RPMI7951 (cell line): ENCODE measurements around a stretch of chr13.

DNA sequence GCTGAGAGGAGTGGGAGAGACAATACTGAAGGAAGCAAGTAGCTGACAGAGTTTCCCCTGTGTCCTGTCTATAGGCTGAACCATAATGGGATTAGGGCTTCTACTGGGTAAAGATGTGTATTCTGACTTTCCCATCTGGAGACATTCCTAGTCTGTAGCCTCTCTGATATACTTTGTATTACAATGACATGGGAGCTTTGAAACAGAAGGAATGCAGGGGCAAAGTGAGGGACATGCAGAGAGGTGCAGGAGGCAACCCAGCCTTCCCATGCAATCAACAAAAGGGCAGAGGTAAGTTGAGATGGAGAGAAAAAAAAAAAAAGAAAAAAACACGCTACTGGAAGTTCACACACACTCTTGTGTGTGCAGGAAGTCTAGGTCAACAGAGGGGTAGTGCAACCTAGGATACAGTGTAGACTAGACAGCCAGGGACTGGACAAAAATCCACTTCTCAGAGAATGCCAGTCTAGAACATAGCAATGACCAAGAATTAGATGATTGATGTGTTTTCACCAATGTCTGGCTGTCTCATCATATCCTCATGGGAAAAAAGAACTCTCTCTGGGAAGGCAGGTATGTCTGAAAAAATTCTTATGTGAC is 10.3 kb upstream of the GPC6 start:
- RAMPAGE, long total RNA, result no peak

- RAMPAGE, long total RNA, result no peak
These were observed 114.9 kb downstream of the GPC6 start for GRCh38 chr13:93341482-93341842.

DNA sequence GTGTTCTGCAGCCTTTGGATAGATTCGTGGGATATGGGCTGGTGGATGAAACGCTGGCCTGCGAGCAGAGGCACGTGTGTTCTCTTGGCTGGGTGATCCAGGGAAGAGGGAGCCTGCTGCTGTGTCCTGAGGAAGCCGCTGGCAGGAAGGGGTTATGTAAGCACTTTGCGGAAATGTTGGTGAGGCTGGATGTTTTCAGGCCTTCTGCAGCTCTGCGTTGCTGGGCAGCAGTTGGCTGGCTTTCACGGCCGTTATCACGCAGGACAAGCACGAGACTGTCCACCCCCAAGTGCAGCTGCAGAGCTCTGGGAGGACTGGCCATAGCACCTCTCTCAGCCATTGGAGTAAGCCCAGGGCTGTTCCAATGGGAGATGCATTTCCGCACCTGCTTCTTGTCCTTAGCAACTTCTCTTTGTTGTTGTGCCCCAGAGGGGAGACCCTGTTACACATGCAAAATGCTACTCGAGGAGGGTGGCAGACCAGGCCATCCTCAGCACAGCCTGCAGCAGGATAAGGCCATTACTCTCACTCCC is 147.0 kb upstream of the SOX21 start:
- RAMPAGE, long total RNA, result no peak

- RAMPAGE, long total RNA, result no peak
These were observed 185.6 kb downstream of the ABCC4 start for GRCh38 chr13:95115417-95116212.

DNA sequence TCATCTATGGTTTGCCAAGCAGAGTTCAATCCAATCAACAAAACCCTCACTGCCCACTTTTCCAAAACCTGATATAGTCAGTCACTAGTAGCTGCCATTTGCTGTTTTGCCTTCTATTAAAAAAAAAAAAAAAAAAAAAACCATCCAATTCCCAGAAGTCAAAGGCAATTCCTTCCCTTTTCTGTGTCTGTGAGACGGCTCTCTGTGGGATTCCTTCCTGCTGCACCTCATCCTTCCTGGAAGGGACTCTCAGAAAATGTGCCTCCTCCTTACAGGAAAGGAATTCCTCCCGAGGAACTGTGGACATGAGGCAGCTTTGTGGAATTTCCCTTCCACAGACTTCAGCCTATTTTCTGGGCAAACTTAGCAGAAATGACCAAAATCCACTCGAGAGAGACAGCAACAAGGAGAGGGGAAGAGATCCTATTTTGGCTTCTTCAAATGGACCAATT is 20.8 kb downstream of the ABCC4 start:
- RAMPAGE, long total RNA, result no peak

DNA sequence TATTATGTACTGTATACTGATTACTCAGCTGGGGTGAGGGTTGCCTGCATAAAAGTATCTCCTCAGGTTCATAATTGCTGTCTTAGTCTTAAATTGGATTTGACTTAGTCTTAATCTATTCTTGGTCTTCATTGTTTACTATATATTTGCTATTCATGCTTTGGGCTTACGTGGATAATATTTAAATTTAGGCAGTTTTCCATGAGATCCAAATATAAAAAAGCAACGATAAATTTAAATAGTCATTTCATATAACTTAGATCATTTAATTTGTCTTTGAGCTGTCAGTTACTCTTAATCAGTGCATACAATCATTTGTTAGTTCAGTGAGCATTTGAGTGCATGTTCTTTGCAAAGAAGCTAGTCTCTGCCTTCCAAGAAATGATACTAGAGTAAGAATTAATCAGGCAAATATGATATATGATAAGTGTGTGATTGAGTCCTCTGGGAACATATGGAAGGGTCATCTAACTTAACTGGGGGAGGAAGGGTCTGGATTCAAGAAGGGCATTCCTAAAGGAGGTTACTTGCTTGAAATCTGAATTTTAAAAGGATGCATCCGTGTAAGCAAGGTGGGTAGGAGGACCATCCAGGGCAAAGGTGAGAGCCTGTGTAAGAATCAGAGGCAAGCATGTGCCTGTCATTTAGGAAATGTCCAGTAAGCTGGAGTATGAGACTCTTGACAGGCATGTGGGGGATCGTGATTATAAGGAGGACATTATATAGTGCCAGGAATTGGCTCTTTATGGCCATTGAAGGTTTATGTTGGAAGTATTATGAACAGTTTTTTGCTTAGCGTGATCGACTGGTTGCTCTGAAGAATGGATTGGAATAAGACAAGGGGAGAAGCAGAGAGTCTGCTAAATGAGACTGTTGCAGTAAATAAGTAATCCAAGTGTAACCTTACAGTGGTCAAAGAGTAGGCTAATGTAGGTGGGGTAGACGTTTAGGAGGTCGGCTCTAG is 70.2 kb downstream of the DNAJC3 start:
- RAMPAGE, long total RNA, result no peak

- RAMPAGE, long total RNA, result no peak
These were observed 31.1 kb upstream of the MBNL2 start for GRCh38 chr13:97190944-97191471.

DNA sequence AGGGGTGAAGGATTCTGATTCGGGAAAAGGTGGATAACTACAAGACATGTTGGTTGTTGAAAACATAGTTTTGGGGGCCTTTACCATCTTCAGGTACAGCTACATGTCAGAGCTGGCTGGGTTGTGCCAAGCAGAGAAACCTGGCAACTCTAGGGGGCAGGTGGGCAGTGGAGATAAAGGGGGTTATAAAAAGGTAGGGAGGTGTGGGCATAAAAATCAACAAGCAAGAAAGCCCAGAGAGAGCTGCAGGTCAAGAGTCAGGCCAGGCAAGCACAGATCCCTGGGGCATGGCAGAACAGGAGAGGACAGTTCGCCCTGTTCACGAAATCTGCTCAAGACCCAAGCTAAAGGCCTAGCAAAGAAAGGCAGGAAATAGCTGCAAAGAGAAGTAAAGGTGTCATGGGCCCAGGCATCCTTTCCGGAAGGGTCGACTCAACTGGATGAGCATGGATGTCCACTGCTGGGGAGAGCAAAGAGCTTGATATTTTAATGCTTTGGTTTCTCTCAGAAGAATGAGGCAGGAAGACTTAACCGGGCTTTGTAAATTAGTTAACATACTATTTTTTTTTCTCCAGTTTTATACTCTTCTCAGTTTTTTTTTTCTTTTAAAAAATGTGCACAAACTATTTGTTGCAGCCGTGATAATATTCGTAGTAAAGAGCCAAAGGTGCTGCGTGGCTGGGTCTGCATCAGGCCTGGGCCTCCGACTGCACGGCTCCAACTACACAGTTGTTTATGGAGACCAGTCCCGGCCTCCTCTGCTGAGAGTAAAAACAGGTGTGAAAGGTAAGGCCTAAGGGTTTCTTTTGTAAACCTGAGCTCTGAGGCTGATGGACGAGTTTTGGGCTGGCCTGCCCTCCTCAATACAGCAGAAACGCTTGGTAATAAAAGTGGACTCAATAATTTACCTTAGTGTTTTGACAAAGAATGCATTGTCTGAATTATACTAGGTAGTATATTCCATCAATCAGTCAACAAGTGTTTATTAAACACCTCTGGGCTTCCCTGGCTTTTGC is 3.6 kb downstream of the MBNL2 start:
- RAMPAGE, long total RNA, result no peak

DNA sequence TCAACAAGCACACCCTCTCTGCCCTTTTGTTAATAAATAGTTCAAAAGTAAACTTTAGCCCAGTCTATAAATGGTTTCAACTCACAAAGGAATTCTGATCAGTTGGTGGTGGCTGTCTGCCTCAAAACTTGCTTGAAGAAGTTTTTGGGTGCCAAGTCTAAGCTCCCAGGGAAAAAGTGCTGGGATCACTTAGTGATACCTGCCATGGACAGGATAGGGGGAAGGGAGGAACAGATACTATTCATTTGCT is 22.9 kb downstream of the MBNL2 start:
- RAMPAGE, long total RNA, result no peak

DNA sequence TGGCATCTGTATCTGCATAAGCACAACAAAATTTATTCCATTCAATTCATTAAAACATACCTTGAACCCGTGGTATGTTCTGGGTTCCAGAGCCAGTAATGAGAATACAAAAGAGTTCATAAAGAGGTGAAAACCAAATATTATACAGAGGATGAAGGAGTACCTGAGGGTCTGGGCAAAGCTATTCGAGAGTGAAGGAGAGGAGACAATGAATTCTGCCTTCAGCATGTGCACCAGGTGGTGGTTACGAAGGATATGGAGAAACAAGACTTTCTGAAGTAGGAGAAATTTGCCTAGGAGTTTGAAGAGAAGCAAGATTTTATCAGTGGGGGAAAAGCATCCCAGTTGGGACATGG is 73.0 kb upstream of the RAP2A start:
- RAMPAGE, long total RNA, result no peak

DNA sequence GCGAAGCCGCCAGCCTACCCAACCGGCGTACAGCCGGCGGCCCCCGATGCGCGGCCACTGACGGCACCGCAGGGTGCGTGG is 22.7 kb downstream of the IPO5 start:
- RAMPAGE, long total RNA, result no peak

DNA sequence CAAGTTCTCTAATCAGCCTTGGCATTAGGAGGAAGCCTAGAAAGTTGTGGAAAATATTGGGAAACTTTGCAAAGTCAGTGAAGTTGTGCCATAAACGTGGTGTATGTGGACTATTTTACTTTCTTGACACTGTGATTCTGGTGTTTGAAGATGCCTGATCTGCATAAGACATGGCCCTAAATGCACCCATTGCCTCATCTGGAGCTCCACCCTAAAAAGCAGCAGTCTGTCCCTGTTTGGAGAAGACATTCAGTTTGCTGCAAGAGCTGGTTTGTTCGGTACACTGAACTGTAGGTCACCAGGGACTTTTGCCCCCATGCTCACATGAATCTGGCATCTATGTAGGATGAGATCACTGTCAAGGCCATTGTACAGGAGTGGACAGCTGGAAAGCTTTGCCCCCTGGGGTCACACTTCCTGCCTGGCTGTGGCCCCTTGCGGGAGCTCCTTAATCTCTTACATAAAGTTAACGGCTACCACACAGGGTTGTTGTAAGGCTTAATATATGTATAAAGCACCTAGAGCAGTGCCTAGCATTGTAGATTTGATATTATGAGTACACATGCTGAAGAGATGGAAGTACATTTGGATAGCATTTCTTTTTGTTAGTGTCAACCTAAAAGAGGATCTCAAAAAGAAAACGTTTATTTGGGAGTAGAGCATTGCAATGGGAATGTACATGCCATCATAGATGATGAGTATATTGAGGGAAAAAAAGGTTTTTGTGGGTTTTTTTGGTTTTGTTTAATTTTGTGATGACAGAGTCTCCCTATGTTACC is 73.0 kb downstream of the IPO5 start:
- RAMPAGE, long total RNA, result no peak

GRCh38 chr13:98033610-98033998 is 80.1 kb downstream of the IPO5 start:
- RAMPAGE, long total RNA, result no peak

GRCh38 chr13:98143170-98143703 is 343 bp downstream of the FARP1 start:
- RAMPAGE, long total RNA, result no peak

- RAMPAGE, long total RNA, result no peak
These were observed 49.1 kb upstream of the RNF113B start for GRCh38 chr13:98225970-98226723.

DNA sequence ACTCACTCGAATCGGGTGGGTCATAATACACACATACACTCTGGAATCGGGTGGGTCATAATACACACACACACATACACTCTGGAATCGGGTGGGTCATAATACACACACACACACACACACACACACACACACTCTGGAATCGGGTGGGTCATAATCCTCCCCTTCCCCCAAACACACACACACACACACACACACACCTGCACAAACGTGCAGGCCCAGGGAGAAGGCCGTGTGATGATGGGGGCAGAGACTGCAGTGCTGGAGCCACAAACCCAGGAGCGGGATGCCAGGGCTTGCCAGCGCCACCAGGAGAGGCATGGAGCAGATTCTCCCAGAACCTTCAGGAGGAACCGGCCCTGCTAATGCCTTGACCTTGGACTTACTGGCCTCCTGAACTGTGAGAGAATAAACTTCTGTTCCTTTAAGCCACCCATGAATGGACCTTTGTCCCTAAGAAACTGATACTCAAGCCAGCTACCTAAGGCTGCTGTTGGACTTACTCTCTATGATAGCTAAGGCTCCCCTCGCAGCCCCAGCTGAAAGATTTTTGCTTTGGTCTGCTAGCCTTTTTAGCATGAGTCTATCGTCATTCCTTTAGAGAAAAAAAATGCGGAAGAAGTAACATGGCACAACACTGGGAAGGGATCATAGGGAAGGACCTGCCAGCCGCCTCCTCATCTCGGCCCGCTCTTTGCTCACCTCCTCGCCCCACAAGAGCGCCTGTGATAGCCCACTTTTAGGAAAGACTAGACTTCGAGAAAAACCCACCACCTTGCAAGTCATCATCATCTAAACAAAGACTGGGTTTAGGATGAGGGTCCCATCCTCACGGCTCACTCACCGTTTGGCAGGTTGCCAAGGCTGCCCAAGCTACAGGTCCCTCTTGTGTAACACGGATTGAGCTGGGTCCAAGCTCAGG is 136.3 kb upstream of the RNF113B start:
- RAMPAGE, long total RNA, result no peak

DNA sequence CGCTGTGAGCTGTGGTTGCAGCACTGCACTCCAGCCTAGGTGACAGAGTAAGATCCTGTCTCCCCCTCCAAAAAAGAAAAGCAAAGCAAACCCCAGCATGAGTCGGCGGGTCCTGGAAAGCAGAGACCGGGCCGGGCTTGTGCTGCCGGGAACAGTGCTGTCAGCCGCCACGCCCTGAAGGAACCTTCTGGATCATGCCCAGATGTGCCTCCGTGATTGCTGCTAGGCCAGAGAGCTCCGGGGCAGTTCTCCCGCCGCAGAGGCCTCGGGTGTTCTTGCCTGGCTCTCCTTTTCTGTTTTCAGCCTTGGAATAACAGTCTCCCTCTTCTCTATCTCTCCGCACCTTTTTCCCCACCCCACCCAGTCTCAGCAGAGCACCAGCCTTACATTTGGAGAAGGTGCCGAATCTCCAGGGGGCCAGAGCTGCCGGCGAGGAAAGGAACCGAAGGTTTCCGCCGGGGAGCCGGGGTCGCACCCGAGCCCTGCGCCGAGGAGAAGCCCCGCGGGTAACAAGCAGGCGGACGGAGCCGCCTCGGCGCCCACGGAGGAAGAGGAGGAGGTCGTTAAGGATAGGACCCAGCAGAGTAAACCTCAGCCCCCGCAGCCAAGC is 181.9 kb downstream of the STK24 start:
- RAMPAGE, long total RNA, result no peak

DNA sequence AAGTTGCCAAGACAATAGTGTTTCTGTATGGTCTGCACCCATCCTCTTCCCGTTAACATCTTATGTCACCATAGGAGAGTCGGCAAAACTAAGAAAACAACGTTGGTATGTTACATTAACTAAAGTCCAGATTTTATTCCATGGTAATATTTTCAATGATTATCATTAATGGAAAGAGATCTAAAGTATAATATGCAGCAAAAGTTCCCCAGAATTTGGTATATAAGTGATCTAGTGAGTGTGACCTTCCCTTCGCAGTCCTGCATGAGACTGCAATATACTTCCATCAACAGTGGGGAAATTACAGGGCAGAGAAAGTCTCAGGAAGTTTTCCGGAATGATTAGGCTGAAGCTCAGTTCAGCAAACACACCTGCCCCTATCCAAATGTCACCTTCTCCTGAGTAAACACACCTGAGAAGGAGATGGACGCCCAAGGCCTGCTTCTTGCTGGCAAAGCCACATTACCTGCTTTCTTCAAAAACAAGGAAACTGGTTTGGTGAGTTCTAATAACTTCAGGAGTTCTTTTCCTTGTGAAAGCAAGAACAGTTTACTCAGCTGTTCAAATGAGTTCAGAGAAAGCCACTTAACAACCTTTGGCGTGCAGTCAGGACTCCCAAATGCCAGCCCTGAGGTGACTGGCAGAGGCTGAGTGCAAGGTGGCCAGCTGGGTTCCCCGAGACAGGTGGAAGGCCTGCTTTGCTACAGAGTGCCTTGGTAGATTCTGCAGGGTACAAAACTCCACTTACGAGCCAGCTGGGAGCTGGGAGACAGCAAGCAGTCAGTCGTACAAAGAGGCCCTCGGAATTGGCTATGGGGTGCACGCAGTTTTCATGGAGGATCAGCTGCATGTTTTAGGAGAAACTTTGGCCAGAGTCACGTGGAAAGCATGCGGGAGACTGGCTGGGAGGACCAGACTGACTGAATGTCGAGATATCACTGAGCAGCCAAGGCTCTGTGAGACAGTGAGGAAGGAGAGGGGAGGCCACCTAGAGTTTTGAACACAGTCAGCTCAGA is 160.5 kb downstream of the STK24 start:
- RAMPAGE, long total RNA, result no peak

GRCh38 chr13:98483855-98484347 is 93.0 kb downstream of the STK24 start:
- RAMPAGE, long total RNA, result no peak

GRCh38 chr13:98521534-98522543 is 55.1 kb downstream of the STK24 start:
- RAMPAGE, long total RNA, result no peak